Cardiac fibroblast (primary cell): ENCODE results near the genes SCD5, ABRAXAS1 and WDFY3.

GRCh38 chr4:79493098-79493819 is 85.2 kb upstream of the GK2 start:
- RRBS: no CpG with 5 or more reads among the region's 3 CpGs

- RRBS: no CpG with 5 or more reads among the region's 3 CpGs
Observed at GRCh38 chr4:79682327-79682643, 274.3 kb upstream of the GK2 start.

GRCh38 chr4:80124669-80125795 is 52.0 kb upstream of the ANTXR2 start:
- RRBS: no CpG with 5 or more reads among the region's 2 CpGs

DNA sequence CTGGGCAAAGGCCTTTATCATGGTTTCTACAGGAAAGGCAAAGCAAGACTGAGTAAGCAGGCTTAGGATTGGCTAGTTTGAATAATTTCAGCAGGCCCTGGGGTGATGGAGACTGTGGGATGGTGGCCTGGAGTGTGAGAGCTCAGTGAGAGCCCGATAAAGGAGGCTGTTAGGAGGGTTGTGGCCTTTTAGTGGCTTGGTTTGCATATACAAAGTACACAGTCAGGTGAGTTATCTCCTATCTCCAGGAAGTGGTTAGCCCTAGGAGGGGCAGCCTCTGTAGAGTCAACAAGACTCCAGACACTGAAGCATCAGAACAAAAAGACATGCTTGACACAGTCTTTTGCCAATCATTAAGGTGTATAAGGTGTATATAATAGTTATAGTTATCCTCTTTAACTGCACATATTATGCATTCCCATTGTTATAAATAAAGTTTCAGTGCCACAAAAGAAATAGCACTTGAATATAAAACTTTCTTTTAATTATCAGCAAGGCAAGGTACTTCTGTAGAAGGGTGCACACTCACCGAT is 157.3 kb downstream of the CFAP299 start:
- RRBS: no CpG with 5 or more reads among the region's 2 CpGs

GRCh38 chr4:81214166-81214901 is 688 bp downstream of the PRKG2 start:
- RRBS: 2% methylated on average over 9 of the region's 37 CpGs

GRCh38 chr4:82358193-82359022 is 15.4 kb downstream of the HNRNPD start:
- RRBS: no CpG with 5 or more reads among the region's 4 CpGs

GRCh38 chr4:82415937-82416511 is 14.2 kb downstream of the HNRNPDL start:
- RRBS: no CpG with 5 or more reads among the region's 15 CpGs

- RRBS: 100% methylated on average over 1 of the region's 16 CpGs
Observed at GRCh38 chr4:82680551-82681187, 117.9 kb downstream of the SCD5 start.

- RRBS: under 1% methylated on average over 42 of the region's 99 CpGs
Observed at GRCh38 chr4:82798186-82799190, at the start of gene SCD5. Gene SCD5 (minus strand): TSS chr4:82798796.

GRCh38 chr4:83320360-83321142 is 14.1 kb downstream of the HPSE start:
- RRBS: no CpG with 5 or more reads among the region's 12 CpGs

- RRBS: 1% methylated on average over 8 of the region's 98 CpGs
Observed at GRCh38 chr4:83484204-83485390, at the start of gene ABRAXAS1. Gene ABRAXAS1 (minus strand): TSS chr4:83485100.

GRCh38 chr4:83630327-83630753 is 94.4 kb downstream of the GPAT3 start:
- RRBS: no CpG with 5 or more reads among the region's 1 CpG

DNA sequence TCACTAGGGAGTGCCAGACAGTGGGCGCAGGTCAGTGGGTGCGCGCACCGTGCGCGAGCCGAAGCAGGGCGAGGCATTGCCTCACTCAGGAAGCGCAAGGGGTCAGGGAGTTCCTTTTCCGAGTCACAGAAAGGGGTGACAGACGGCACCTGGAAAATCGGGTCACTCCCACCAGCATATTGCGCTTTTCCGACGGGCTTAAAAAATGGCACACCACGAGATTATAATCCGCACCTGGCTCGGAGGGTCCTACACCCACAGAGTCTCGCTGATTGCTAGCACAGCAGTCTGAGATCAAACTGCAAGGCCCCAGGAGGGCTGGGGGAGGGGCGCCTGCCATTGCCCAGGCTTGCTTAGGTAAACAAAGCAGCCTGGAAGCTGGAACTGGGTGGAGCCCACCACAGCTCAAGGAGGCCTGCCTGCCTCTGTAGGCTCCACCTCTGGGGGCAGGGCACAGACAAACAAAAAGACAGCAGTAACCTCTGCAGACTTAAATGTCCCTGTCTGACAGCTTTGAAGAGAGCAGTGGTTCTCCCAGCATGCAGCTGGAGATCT is 372.1 kb downstream of the NKX6-1 start:
- RRBS: no CpG with 5 or more reads among the region's 20 CpGs

DNA sequence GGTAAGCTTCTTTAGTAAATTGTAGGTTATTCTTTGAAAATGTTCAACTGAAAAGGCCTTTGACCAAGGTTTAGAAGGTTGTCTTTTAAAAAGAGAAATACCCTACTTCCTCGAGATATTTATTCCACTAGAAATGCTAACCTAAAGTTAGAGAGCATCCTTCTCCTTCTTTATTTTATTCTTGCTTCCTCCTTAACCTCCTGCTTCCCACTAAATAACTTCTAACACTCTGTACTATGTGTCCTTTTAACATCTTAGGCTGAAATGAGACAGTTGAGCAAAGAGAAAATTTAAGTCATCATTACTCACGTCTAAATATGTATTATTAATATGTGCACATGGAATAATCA is 267.1 kb downstream of the NKX6-1 start:
- RRBS: no CpG with 5 or more reads among the region's 2 CpGs

DNA sequence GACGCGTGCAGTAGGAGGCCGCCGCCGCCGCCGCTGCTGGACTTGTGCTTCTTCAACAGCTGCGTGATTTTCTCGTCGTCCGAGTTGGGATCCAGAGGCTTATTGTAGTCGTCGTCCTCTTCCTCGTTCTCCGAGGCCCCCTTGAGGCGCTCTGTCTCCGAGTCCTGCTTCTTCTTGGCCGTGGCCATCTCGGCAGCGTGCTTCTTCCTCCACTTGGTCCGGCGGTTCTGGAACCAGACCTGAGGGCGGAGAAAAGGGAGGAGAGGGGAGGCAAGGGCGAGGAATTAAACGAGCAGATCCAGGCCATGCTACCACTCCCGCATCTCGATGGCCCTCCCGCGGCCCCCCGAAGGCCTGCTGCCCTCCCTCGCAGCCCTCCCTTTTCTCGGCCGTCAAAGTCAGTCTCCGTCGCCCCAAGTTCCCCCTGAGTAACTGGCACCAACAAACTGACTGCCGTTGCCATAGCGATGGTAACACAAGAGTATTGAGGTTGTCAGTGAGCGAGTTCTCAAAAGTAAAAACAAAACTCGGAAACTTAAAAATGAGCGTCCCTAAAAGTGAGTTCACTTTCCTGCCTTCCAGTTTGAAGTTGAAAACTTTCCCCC is 5.7 kb downstream of the NKX6-1 start:
- RRBS: no CpG with 5 or more reads among the region's 40 CpGs

- RRBS: 8% methylated on average over 10 of the region's 66 CpGs
Observed at GRCh38 chr4:84496640-84497588, 2.2 kb downstream of the NKX6-1 start.

DNA sequence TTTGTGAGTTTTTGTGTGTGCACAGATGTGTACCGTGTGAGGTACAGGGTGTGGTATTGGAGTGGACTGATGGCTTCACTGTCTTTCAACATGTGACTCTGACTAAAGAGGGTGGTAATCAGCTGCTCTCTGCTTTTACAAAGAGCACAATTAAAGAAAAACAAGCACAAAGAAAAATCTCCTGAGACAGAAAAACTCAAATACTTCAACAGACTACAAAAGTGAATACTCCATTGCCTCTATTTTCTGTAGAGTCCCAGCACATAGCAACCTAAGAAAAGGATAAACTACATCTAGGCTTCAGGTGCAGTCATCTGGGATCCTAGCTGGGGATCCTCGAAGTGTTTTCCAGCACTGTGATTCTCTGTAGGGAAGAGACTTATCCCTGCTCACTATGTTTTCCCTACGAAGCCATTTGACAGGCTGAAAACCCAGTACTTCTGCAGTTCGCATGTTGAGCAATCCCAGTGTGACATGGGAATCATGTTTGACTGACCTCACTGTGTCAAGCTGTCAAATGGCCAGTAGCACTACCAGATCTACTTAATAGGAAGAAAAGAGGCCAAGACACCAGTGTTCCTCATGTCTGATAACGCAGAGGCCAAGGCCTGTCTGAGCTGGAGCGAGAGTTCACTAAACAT is 100.4 kb downstream of the CDS1 start:
- RRBS: no CpG with 5 or more reads among the region's 6 CpGs

DNA sequence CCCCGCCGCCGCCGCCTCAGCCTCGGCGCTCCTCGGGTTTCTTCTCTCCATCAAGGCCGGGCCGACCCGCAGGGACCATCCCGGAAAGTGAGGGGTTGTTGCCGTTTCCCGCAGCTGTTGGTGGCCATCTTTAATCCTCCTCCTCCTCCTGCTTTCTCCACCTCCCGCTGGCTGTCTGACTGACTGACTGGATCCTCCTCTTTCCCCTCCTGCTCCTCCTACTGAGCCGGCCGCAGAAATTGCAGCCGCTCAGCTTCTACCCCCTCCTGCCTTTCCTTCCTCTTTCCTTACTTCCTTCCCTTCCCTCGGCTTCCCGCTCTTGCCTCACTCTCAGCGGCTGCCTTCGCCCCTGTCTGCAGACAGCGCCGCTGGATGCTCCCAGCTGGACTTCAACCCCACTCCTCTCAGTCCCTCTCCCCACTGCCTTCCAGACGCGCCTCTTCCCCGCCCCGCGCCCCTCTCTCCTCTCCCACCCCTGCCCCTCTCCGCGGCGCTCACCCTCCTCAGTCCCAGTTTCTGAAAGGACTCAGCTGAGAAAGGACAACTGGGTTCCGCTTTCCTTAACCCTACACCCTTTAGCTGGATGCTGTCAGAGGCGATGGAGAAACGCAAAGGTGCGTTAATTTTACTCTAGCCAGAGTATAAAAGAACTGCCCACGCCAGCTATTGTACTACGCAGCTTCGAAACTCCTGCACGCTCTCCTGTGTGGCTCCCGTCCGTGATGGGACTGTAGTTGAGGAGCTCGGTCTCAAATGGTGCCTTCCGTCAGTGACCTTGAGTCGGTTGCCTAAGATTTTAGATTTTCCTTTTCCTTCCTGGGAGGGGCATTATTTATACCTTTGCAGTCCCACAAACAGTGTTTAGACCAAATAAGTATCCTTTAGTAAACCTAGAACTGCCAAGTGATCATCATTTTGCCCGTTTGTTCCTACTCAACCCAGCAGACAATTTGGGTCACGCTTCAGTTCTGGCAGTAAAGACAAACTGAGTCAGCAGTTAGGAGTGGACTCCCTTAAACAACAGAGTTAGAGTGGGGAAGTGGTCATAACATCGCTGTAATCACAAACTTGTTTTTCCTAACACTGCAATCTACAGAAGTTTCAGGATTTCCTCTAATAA is at the start of gene WDFY3:
Gene WDFY3 (minus strand): TSS at position 177 of the 1,120 bp plus-strand sequence.
- RRBS: no CpG with 5 or more reads among the region's 47 CpGs

GRCh38 chr4:85702913-85703553 is 228.1 kb downstream of the ARHGAP24 start:
- RRBS: no CpG with 5 or more reads among the region's 4 CpGs

- RRBS: no CpG with 5 or more reads among the region's 5 CpGs
Observed at GRCh38 chr4:85932273-85932742, 427.5 kb downstream of the MAPK10 start.